Placental epithelial cell (primary cell): ENCODE data around the genes ARRDC2 and GDF15.

GRCh38 chr19:17844036-17844398, 3.8 kb downstream of the JAK3 start:
- CAGE, long polyA plus RNA, result no peak

GRCh38 chr19:17861872-17862494, 2.3 kb downstream of the RPL18A start:
- CAGE, long polyA plus RNA, result no peak

DNA sequence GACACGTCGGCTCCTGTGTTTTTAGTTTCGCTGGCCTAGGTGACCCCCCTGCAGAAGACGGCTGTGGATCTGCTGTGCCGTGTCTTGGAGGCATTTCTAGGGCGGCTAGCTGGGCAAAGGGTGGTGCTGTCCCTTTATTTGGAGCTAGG, 16.9 kb downstream of the CCDC124 start:
- CAGE, long polyA plus RNA, result no peak

DNA sequence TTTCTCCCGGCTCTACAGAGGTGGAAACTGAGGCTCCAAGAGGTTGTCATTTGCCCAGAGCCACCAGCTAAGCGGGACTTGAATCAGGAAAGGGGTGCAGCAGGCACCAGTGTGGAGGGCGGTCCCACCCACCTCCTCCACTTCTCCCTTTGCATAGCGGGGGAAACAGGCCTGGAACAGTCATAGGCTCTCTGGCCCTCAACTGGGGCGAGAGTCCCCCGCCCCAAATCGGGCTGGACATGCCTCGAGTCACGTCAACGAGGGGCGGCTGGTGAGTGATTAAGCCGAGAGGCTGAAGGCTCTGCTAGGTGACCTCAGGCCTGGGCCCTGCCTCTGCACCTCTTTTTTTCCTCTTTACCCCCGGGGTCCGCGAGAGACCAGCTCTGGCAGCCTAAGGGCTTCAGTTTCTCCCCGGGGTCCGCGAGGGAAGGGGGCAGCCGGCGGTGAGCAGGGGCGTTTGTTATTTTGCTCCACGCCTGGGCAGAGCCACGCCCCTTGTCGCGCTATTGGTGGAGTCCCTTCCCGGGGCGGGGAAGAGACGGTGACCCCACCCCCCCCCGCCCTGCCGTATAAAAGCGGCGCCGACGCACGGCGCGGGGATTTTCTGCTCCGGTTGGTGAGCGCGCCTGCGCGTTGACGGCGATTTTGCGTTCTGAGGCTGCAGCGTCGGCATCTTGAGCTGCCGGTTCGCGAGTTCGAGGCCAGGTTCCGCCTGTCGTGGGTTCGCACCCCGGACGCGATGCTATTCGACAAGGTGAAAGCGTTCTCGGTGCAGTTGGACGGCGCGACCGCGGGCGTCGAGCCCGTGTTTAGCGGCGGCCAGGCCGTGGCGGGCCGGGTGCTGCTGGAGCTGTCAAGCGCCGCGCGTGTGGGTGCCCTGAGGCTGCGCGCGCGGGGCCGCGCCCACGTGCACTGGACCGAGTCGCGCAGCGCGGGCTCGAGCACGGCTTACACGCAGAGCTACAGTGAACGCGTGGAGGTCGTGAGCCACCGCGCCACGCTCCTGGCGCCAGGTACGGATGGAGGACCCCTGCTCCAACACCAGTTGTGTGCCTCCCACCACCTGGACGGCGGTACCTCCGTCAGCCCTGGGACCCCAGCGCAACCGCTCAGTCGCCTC, at the start of gene ARRDC2:
Gene ARRDC2, plus strand, starts transcription at position 599 of the 1,120 bp plus-strand sequence.
- CAGE, long polyA plus RNA, result no peak

GRCh38 chr19:18186565-18187222, 6.3 kb upstream of the MPV17L2 start:
- CAGE, long polyA plus RNA, result no peak

DNA sequence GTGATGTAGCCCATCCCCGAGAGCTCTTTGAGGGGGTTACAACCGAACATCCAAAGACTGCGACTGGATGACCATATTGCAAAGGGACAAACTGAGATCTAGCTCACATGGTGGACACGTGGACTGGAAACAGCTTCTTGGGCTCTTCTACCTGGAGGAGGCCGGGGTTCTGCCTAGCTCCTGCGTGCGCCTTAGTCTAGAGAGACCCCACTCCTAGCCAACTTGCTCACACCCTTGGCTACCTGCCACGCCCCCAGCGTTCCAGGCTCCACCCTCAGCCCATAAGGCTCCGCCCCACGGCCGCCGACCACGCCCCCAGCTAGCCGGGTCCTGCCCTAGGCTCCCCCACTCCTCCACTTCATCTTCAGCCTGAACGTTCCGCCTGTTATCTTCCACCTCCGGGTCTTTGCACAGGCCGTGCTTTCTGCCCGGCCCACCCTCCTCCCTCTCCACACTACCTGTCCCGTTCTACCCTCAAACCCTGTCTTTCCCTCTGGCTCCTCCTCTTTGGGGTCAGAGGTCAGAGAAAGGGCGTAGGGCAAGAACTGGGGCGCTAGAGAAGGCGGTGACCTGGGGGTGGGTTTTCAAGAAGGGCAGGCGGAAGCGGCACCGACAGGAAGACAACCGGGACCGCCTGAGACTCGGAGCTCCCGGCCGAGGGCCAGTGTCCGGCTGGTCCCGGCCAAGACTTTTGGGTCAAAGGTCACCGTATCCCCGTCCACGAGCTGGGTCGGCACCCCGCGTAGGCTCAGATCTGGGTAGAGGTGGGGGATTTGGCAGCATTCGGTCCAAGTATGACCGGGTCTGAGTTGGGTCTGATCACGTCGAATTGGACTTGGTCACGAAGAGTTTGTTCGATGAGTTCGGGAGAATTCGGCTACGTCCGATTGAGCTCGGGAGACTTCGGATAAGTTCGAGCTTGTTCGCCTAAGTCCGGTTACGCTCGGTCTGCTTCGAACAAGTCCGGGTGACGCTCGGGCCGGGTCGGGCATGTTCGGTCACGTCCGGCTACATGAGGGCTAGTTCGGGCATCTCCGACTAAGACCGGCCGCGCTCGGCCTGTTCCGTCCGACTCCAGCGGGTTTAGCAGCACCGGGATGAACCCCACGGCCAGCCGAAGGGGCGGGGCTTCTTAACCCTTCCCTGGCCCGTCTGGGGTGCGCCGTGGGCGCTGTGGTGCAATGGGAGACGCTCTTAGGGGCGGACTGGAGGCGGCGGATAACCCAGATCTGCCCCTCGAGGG, 2.2 kb downstream of the PDE4C start:
- CAGE, long polyA plus RNA, result no peak

DNA sequence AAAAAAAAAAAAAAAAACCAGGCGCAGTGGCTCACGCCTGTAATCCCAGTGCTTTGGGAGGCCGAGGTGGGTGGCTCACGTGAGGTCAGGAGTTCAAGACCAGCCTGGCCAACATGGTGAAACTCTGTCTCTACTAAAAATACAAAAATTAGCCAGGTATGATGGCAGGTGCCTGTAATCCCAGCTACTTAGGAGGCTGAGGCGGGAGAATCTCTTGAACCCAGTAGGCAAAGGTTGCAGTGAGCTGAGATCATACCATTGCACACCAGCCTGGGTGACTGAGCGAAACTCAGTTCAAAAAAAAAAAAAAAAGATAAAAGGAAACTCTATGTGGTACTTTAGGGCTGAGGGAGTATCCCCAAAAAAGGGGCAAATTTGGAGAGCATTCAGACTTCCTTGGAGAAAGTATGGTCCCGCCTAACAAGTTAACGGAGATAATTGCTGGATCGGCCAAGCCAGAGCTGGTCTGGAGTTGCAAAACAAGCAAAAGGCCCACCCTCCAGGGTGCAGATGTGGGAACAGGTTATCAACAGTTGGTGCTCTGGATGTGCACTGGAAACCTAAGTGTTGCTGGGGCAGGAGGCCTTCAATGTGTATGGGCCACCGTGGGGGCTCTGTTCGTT, 3.0 kb downstream of the IQCN start:
- CAGE, long polyA plus RNA, result no peak

GRCh38 chr19:18273519-18273960, 712 bp downstream of the IQCN start:
- CAGE, long polyA plus RNA, result no peak

DNA sequence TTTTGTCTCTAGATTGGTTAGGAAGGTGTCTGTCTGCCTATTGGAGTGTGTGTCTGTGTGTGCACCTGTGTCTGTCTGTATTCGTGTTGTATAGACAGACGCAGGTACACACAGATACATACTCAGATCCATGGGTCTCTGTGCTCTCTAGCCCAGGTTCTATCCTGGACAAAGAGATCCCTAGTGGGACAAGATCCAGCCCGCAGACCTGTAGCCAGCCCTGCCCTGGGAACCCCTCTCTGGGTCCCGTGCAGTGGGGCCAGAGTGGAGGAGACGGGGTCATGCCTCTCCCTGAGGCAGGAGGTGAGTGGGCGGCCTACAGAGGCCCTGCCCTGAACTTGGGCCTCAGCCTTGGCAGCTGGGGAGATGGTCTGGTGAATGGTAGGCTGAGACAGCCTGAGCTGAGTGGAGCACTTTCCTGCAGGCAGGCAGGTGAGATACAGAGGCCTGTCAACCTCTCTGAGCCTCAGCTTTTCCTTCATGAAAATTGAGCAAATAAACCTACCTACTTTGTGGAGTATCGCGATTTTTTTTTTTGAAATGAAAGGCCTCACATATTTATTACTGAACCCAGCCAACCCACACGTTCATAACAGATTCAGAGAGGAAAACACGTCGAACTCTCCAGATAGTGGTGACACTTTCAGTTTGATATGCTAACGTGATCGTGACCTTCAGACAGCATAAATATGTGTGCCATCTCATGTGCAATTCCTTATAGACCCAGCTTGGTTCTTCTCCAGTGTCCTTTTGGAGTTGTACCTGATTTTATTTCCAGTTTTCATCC, 3.4 kb upstream of the JUND start:
- CAGE, long polyA plus RNA, result no peak

GRCh38 chr19:18286975-18287851, 5.8 kb upstream of the JUND start:
- CAGE, long polyA plus RNA, result no peak

- CAGE, long polyA plus RNA, result no peak
These were observed 12.0 kb upstream of the JUND start for GRCh38 chr19:18293343-18293853.

DNA sequence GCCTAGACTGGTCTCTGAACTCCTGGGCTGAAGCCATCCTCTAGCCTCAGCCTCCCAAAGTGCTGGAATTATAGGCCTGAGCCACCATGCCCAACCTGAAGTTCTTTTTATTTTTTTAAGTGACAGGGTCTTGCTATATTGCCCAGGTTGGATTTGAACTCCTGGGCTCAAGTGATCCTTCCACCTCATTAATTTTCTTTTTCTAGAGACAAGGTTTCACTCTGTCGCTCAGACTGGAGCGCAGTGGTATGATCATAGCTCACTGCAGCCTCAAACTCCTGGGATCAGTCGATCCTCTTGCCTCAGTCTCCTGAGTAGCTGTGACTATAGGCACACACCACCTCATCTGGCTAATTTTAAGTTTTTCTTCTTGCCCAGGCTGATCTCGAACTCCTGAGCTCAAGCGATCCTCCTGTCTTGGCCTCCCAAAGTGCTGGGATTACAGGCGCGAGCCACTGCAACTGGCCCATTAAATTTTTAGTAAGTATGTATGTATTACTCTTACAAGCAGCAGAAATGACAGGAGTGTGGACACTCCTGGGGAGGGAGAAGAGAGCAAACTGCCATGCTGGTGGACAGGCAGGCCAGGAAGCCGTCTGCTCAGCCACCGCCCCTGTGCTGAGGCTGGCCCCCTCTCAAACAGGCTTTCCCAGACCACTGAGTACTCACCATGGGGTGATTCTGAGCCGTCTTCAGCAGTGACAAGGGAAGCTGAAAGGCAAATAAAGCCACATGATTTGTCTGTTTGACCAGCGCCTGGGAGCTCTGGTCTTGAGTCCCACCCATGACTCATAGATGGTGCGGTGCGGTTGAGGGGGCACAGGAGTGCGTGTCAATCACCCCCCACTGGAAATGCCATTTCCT, 7.3 kb downstream of the LSM4 start:
- CAGE, long polyA plus RNA, result no peak

DNA sequence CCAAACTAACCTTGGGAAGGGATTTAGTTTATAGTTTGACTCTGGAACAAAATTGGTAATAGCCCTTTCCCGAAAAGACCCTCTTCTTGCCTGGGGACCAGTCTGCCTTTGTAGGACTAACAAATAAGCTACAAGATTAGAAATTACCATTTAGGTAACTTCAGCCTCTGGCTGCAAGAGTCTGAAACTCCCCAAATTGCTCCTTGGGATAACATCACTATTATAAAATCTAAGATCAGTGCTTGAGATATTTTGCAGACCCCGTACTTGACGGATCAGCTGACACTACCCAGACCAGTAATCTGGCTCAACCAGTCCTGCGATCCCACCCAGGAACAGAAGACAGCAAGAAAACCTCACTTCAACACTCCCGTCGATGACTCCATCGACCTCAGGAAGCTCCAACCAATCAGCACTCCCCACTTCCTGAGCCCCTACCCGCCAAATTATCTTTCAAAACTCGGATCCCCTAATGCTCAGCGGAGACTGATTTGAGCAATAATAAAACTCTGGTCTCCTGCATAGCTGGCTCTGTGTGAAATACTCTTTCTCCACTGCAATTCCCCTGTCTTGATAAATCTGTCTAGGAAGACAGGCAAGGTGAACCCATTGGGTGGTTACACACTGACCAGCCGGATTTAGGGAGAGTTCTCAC, 1.3 kb downstream of the LSM4 start:
- CAGE, long polyA plus RNA, result no peak

DNA sequence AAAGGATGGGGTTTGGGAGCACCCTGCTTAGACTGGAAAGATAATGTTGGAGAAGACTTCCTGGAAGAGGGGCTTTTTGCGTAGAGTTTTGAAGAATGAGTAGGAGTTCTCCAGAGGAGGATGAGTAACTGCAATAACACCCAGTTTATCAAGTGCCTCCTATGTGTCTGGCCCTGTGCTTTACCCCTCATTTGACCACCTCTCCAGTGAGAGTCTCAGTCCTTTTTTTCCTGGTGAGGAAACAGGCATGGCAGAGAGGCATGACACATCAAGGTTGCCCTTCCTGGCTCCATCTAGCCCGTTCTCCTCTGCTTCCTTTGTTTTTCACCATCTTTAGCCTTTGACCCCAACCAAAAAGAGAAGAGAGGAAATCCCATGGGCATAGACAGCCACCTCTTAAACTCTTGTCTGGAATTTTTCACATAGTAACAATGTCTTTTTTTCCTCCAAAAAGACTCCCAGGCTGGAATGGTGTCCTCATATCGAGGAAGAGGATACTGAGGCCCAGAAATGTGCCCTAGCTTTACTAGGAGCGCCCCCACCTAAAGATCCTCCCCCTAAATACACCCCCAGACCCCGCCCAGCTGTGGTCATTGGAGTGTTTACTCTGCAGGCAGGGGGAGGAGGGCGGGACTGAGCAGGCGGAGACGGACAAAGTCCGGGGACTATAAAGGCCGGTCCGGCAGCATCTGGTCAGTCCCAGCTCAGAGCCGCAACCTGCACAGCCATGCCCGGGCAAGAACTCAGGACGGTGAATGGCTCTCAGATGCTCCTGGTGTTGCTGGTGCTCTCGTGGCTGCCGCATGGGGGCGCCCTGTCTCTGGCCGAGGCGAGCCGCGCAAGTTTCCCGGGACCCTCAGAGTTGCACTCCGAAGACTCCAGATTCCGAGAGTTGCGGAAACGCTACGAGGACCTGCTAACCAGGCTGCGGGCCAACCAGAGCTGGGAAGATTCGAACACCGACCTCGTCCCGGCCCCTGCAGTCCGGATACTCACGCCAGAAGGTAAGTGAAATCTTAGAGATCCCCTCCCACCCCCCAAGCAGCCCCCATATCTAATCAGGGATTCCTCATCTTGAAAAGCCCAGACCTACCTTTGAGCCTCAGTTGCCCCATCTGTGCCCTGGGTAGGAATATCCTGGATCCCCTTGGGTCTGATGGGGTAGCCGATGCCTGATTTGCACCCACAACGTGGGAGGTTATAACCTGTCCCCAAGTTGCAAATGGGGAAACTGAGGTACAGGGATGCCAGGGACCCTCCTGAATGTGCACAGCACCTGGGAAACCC, at the start of gene GDF15:
Gene GDF15, plus strand, starts transcription at position 696 of the 1,287 bp plus-strand sequence.
- CAGE, long polyA plus RNA, result no peak

DNA sequence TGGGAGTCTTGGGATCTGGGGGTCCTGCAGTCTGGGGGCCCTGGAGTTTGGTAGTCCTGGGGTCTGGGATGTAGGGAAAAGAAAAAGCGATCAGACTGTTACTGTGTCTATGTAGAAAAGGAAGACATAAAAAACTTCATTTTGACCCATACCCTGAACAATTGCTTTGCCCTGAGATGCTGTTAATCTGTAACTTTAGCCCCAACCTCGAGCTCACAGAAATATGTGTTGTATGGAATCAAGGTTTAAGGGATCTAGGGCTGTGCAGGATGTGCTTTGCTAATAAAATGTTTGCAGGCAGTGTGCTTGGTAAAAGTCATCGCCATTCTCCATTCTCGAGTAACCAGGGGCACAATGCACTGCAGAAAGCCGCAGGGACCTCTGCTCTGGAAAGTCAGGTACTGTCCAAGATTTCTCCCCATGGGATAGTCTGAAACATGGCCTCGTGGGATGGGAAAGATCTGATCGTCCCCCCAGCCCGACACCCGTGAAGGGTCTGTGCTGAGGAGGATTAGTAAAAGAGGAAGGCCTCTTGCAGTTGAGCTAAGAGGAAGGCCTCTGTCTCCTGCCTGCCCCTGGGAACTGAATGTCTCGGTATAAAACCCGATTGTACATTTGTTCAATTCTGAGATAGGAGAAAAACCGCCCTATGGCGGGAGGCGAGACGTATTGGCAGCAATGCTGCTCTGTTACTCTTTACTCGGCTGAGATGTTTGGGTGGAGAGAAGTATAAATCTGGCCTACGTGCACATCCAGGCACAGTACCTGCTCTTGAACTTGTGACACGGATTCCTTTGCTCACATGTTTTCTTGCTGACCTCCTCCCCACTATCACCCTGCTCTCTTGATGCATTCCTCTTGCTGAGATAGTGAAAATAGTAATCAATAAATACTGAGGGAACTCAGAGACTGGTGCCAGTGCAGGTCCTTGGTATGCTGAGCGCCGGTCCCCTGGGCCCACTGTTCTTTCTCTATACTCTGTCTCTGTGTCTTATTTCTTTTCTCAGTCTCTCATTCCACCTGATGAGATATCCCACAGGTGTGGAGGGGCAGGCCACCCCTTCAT, 5.3 kb upstream of the LRRC25 start:
- CAGE, long polyA plus RNA, result no peak

DNA sequence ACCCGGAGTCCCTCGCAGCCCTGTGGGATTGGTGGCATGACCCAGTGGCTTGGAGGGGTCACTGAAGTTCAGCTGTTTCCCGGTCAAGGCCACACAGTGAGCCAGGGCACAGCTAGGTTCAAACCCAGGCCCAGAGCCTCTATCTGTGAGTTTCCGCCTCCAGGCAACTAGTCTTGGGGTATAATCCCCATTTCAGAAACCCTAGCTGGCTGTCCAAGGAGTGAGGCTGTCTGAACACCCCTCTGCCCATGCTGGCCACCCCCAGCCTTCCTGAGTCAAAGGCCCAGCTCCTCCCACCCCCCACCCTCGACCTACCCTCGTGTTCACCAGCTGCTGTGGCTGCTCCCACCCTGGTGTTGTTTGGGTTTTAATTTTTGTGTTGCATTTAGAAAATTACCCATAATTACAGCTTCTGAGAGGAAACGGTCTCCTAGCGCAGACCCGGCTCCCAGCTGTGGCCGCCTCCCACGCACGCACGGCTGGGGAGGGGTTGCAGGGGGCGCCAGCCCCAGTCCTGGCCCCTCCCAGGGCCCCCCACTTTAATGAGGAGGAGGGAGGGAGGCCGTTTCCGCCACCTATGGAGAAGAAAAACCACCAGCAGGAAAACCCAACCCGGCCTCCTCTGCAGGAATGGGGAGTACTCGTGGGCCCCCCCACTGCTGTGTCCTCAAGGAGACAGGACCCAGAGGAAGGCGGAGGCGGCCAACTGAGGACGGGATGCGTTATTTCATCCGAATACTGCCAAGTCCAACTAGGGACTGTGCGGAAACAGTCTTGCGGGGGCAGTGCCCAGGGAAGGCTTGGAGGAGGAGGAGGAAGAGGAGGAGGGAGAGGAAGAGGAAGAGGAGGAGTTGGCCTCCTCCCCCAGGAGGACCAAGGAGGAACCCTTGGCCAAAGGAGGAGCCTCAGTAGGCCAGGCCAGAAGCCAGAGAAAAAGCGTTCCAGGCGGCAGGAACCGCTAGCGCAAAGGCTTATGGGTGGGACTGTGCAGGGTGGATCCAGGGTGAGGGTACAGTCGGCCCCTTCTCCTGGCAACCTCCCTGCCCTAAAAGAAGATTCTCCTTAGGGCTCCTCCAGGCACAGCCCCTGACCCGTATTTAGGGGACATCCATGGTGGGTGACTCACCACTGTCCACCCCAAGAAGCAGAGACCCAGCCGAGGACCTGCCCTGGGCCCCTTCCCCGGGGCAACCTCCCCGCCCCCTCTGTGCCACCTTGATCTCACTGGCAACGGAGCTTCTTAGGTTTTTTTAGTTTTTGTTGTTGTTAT, 4.0 kb upstream of the SSBP4 start:
- CAGE, long polyA plus RNA, result no peak

GRCh38 chr19:18438380-18439323, 719 bp upstream of the ISYNA1 start:
- CAGE, long polyA plus RNA, result no peak

DNA sequence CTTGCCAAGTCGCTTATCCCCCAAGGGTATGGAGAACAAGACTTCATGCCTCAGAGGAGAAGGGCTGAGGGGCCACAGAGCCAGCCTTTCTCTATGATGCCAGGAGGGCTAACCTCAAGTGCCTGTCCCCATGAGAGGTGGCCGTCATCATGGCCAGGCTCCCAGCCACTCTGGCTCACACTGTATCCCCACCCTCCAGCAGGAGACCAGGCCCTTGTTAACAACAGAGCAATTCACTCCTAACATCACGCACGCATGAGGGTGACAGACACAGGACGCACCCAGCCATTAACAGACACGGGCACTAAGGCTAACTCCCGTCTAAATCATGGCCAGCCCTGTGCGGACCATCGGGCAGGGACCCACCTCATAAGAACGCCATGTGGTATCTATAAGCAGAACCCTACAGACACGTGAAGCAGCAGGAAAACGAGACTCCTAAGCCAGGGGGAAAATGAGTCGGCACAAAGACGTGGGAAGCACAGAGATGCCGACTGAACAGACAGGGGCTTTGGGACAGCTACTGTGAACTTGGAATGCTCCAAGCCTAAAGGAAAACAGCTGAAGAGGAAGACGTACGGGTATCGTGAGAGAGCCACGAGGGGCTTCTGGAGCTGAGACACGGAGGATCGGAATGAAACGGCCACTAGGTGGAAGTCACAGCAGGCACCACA, 38.8 kb upstream of the ISYNA1 start:
- CAGE, long polyA plus RNA, result no peak

DNA sequence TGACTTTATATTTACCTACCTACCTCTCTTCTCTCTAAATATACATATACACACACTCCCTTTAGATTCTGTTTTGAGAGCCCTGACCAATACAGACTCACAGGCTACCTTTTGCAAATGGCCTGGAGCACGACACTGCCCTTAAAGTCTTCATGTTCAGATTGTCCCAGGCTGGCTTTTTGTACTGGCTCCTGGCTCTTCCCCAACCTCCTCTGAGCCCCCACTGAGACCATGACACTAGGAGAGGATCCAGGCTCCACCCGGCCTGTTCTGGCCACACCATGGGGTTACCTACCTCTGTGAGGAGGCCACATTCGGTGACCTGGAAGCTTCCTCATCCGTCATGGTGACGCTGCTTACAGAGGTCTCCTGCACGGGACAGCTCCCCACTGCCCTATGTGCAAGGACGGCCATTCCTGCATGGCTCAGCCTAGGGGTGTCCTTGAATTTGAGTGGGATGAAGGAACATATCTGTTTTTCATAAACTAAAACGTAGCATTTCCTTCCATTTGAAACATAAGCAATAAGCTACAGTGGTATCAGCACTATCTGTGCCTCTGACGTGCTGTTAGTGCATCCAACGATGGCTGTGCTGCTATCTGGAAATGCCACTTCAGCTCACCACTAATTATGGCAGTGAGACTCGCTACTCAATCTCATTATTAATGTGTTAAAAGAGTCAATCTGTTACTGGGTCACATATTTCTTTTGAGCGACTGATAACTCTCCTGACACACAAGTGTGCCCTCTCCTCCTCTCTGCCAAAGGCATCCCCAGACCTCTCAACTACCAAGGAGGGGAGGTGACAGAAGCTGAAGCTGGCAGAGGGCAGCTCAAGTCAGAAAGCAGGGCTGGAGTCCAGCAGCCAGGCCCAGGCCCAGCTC, 29.7 kb downstream of the ELL start:
- CAGE, long polyA plus RNA, result no peak

GRCh38 chr19:18506479-18507533, 15.1 kb downstream of the ELL start:
- CAGE, long polyA plus RNA, result no peak